RPMI7951 (cell line): ENCODE data around the gene ARHGAP31.

DNA sequence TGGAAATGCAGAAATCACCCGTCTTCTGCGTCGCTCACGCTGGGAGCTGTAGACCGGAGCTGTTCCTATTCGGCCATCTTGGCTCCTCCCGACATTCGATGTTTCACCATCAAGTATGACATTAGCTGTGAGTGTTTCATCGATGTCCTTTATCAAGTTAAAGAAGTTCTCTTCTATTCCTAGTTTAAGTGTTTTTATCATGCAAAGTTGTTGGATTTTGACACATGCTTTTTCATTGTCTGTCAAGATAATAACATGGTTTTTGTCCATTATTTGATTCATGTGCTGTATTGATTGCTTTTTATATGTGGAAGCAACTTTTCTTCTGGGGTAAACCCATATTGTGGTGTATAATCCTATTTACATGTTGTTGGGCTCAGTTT is 171.3 kb upstream of the ZBTB20 start:
- RAMPAGE, long total RNA, result no peak

DNA sequence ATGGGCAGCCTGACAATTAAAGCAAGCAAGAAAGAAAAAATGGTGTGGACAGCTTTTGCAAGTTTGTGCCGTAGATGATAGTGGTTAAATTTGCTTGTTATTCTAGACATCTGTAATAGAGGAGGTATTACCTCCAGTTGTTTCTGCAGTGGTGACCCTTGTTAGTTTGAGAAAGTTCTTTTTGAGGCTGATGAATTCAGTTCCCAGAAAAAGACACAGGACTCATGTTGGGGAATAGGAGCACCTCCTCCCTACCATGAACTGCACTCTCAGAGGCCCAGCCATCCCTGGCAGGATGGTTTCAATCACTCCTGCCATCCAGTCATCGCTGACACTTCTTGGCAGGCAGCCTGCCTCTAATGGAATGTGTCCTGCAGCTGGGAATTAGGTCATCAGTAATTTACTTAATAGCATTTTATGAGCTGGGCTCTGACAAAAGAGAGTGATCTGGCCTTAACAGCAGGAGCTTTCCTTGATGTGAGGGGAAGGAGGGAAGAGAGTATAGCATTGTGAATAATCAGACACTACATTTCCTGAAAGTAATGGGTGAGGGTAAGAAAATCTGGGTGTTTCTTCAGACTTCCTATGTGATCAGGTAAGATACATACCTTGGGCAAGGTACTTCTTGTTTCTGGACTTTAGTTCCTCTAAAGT is 104.9 kb upstream of the GAP43 start:
- RAMPAGE, long total RNA, result no peak

DNA sequence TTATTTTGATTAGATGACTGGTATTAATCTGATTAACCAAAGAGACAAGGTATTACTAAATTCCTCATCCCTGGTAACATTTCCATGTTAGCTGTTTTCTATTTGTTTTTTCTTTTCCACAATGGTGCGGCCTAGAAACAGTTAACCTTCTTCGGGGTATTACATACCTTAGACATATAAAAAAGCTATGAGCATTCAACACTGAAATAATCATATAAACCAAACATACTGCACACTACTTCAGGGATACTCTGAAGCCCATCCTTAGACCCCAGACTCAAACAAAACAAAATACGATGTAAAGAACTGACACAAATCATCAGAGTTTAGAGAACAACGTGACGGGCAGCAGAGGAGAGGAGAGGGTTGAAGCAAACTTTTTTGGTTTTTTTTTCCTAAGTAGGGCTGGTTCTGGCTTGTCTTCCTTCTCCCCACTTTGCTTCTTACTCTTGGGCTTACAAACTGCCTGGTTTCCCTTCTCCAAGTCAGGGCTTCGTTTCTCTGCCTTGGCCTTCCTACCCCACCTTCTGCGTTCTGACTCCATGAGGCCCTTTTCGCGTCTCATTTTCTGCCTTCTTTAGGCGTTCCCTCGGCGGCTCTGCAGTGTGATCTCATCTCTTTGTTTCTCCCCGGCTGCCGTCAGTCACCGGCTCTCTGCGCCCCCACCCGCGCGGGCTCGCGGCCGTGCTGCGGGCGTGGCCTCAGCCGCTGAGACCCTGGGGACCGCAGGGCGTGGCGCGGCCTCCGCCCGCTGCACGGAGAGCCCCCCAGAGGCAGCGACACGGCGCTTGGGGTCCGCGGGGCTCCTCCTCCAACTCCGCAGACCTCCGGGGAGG is 34.8 kb downstream of the GAP43 start:
- RAMPAGE, long total RNA, result no peak

- RAMPAGE, long total RNA, result no peak
Measured at GRCh38 chr3:115791286-115792056, 168.2 kb downstream of the GAP43 start.

DNA sequence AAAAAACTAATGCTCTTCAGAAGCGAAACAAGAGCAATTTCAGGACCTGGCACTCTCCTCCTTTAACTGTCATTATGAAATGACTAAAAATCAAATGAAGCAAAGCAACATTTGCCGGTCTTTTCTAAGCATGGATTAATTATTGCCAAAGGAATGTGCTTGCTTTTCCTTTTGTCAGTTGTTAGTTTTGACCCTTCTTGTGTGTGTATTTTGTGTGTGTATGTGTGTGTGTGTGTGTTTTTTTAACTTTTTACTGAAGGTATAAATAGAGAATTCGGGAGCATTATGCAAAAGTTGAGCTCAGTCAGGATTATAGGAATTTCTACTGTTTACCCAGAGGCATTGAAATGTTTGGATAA is 773.4 kb upstream of the LSAMP start:
- RAMPAGE, long total RNA, result no peak

DNA sequence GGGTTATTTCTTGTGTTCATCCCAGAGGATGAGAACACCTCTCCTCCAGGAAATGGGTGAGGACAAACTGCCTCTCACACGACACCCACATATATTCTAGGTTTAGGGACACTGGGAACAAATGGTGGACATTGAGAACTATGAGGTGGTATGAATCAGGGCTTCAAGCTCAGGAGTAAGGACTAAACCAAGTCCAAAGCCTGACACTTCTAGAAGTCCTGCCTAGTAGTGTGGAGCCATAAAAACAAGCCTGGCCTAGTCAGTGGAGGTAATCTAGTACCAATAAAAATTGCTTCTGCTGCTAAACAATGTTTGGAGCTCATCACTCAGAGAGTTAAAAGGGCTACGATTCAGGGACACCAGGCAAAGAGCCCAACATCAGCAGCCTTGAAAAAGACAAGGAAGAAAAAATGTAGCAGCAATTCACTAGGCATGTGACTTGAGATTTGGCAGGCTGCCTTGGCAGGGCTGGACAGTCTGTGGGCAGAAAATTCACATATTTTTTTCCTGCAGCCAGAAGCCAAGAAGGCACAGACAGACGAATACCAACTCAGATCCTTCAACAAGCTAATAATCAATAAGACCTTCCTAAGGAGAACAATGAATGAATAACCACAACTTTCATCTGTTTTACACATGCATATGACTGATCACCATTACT is 47.3 kb downstream of the IGSF11 start:
- RAMPAGE, long total RNA, result no peak

GRCh38 chr3:119293379-119294305 is 541 bp upstream of the ARHGAP31 start:
- RAMPAGE, long total RNA, result no peak

DNA sequence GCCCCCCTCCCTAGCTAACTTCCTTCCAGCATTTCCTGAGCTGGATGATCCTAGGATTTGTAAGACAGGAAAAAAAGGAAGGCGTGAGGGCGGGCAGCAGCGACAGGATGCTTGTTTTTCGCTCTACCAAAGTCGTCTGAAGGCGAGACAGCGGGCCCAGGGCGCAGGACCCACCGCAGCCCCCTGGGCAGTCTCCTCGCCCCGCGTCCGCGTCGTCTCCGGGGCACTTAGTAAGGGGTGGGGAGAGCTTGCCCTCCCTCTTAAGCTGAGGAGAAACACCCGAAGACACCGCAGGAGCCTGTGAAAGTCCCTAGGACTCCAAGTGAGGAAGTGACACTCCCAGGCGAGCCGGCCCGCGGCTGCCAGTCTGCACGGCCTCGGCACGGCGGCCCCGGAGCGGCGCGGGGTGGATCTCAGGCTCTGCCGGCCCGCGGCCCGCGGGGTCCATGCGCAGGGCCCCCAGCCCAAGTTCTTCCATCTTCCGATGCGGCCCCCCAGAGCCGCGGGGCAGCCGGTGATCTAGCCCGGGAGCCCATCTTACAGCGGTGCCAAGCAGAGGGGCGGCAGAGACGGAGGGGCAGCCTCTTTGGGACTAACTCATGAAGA is at the start of gene ARHGAP31:
Gene ARHGAP31, plus strand, starts transcription at position 78 of the 606 bp plus-strand sequence.
- RAMPAGE, long total RNA, result no peak

DNA sequence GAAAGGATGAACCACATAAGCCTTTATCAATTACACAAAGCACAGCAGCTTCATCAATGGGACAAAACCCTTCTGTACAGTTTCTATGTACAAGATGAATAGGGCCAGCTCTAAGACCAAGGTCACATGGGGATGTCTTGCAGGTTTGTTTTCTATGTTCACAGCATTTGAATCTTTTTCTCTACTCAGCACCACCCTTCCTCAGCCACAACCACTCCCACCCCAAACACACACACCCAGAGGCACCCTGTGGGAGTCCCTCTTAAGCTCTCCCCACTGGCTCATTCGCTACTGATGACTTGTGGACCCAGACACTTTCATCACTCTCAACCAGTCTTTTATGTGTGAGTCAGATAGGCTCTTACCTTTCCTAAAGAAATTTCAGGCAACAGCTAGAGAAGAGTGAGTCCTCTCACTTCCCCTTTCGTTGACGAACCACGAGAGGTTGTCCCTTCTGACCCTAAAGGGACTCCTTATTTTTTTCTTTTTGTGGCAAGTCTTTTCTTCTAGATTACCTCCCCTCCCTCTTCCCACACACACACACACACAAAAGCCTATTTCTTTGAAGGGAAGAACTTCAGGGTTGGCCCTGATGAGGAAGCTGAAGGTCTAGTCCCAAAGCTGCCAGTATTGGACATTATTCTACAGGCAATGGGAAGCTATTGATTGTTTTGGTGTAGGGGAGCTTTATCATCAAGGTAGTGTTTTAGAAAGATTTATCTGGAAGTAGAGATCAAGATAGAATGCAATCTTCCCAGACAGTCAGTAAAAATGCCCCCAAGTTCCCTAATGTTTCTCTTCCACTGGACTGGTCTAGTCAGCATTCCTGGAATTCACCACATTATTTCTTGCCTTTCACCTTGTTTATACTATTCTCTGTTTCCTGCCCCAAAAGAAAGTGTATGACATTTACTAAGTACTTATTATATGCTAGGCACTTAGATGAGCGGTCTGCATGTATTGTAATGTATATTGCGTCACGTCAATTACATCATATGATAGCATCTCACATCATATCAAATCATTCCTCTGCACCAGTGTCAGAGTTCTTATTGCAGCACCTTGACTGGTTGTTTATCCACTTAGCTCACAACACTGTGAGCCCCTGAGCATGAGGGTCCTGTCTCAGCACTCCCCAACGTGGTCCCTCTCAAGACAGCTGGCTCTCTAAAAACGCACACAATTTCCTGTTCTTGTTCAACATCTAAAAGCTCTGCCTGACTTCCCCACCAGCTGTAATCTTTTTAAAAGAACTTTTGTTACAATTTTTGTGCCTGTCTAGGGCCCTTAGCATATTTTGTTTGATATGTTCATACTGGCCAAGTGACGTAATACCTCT is 58.4 kb downstream of the ARHGAP31 start:
- RAMPAGE, long total RNA, result no peak

GRCh38 chr3:119429466-119430556 is 33.6 kb downstream of the TMEM39A start:
- RAMPAGE, long total RNA, result no peak

GRCh38 chr3:119555037-119555825 is 4.2 kb downstream of the CD80 start:
- RAMPAGE, long total RNA, result no peak

DNA sequence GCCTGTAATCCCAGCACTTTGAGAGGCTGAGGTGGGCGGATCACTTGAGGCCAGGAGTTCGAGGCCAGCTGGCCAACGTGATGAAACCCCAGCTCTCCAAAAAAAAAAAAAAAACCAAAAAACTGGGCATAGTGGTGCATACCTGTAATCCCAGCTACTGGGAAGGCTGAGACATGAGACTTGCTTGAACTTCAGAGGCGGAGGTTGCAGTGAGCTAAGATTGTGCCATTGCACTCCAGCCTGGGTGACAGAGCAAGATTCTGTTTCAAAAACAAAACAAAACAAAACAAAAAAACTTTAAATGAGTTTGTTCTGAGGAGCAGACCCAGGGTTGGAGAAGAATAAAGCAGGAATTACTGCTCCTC is 2.3 kb upstream of the CD80 start:
- RAMPAGE, long total RNA, result no peak

GRCh38 chr3:119630084-119631169 is 30.0 kb downstream of the POPDC2 start:
- RAMPAGE, long total RNA, result no peak

DNA sequence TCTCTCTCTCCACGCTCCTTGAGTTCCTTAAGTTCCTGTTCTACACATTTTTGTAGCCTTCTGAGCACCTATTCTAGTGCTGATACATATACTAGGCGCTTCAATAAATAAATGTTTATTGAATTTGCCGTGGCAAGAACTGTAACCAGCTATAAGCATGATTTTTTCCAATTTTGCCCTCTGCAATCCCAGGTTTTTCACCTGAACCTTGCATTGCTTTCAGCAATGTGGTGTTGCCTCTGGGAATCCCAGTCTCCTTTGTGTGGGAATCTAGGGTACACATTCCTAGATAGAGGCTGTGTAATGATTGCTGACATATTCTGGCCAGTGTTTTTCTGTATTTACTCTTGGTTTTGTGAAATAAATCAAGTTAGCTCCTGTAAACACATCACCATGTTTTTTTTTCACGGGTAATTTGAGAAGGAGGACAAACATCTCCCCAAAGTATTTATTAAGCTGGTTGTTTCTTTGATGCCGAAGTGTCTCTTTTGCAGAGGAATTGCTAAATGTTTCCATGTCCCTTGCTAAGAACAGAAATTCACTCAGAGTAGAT is 1.0 kb downstream of the CFAP91 start:
- RAMPAGE, long total RNA, result no peak

DNA sequence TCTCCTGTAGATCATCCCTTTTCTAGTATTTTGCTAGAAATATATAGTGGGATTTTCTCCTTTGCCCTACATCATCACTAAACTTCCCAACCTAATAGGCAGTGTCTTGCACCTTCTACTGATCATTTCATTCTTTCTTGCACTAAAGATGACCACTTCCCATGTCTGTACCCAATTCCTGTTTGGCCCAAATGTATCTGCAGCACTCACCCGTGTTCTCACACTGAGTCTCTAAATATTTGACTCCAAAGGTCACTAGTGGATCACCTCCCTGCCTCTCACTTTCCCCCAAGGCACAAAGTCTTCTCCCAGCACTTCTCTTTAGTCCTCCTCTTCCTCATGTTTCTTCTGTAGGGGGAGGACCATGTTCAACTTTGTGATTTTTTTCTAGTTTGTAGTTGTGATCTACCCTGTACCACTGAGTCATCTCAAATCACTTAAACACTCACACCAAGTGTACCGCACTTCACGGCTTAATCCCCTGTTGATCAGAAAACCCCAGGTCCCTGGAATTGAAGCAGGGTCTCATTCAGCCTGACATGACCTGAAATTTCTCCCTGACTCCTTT is 13.9 kb downstream of the NR1I2 start:
- RAMPAGE, long total RNA, result no peak

DNA sequence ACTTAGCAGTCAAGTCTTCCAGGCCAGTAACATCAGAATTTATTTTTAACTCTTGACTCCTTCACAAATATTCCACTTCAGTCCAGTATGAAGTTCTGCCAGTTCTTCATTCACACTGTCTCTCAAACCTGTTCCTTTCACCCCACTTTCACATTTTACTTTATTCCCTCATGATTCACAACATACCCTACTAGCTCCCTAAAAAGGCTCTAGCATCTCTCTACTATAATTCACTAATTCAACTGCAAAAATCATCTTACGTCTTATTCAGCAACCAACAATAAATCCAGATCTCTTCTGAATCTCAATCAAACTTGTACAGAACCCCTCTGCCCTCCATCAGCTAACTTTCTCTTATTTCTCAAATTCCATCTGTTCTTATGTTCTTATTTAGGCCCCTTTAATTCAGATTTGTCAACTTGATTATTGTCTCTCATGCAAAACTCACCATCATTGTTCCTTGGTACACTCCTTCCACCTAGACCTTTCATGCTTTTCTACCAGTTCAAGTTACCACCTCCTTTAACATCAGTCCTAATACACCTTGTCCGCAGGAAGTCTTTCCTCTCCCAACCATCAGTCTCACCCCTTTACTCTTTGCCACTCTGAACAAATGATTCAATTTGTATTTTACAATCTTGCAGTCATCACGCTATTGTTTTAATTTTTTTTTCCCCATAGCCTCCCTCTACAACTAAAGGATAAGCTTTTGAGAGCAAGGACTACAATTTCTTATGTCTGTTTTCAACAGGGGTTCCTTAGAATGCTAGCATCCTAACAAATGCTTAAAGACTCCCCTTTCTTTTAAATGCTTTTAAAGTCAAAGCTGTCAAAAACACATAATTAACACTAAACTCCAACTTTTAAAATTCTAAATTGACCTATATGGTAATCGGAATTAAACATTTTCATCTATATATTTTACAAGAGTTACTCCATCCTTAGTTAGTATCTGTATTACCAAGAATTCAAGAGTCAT is 3.5 kb downstream of the GSK3B start:
- RAMPAGE, long total RNA, result no peak

DNA sequence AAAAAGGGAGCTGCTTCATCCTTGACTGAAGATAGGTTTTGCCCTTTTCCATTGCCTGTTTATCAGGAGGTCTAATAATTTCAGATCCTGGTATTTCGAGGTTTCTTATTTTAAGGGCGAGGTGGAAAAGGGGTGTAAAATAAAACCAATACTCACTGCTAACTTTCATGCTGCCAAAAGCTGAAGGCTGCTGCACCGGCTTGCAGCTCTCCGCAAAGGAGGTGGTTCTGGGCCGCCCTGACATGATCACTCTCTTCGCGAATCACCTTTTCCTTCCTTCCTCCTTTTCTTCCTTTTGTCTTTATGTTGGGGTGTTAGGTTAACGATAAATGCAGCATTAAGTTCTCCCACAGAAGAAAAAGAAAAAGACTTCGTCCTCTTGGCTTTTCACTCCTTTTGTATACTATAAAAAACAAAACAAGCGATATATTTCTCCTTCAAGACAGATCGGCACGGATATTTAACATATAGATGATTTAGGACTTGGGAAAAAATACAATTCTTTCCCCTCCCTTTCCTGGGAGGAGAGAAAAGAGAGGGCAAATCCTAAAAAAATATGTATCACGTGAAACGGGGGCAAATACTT is 963 bp downstream of the GSK3B start:
- RAMPAGE, long total RNA, result no peak

DNA sequence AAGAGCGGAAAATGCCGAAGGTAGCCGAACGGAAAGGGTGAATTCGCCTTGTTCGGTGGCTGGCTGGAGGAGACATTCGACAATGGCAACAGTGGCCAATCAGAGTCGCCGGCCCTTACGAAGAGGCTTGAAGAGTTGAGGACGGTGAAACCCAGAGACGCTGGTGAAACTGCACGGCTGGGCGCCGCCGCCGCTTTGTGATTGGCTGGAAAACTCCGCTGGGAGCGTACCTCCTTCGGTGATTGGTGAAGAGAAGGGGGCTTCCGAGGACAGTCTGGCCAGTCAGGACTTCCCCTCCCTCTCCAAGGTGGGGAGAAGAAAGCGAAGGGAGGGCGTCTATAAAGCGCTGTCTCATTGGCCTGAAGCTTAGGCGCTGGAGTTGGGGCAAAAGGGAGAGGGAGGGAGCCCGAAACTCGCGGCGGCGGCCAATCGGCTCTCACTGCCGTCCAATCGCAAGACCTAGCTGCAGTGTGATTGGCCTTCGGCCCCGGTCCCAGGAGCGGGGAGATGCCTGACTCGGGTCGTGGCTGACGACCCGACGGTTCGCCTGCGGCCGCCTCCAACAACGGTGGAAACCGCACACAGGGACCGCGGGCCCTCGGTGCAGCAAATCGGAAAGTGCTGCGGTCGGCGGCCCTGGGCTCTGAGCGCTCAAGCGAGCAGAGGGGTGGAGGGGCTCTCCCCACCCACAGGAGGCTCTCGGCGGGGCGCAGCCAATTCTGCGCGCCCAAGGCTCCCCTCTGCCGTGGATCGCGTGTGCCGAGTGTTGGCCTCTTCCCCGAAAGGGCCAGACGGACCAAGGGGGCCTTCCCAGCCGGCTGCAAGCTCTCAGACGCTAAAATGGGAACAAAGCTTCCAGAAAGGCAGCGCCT is 725 bp upstream of the GSK3B start:
- RAMPAGE, long total RNA, result no peak

DNA sequence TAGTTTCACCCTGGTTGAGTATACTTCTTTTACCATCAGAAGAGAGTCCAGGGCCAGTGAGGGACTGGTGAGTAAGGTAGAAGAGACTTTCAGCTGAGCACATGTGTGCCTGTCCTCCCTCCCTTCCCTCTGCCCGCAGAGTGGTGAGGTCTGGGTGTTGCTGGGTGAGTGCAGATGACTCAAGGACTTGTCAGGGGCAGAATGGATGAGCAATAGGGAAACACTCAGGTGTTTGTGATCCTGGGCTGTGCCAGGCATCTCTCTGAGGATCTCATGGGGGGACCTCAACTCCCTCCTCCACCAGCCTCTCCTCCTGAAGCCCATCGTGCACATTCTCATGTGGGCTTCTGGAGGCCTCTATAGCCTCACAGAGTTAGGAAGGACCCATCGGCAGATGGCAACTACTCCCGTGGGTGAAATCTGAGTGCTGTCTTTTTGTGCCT is 76.0 kb upstream of the GSK3B start:
- RAMPAGE, long total RNA, result no peak

DNA sequence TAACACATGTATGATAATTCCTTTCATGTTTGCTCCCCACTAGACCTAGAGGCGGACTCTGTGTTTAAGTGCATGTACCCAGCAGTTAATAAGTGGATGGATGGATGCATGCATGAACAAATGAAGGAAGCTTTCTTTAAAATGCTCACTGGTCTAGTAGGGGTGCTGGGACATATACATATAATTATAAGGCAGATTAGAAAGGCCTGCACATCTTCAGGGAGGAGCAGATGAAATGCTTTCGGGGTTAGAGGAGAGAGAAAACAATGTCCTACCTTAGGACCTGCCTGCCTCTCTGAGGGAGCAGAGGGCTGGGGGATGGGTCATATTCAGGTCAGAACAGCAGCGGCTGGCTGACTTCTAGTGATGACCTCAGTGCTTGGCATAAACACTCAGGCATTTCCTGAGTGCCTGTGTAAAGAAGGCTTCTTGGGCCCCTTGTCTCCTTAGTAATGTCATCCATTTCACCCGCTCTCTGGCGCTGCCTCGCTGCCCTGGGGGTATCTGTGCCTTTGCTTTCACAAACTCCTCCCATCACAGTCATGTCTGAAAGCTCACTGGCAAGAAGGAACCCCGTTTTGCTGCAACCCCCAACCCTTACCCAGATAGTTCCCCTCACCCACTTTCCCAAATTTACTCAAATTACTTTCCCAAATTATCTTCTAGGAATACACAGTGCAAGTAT is 82.8 kb upstream of the GSK3B start:
- RAMPAGE, long total RNA, result no peak